Fibroblast of villous mesenchyme (primary cell): ENCODE measurements around a stretch of chr9.

DNA sequence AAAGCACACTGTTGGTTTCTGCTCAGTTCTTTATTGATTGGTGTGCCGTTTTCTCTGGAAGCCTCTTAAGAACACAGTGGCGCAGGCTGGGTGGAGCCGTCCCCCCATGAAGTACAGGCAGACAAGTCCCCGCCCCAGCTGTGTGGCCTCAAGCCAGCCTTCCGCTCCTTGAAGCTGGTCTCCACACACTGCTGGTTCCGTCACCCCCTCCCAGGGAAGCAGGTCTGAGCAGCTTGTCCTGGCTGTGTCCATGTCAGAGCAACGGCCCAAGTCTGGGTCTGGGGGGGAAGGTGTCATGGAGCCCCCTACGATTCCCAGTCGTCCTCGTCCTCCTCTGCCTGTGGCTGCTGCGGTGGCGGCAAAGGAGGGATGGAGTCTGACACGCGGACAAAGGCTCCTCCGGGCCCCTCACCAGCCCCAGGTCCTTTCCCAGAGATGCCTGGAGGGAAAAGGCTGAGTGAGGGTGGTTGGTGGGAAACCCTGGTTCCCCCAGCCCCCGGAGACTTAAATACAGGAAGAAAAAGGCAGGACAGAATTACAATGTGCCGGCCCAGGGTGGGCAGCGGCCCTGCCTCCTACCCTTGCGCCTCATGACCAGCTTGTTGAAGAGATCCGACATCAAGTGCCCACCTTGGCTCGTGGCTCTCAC, 14.6 kb downstream of the WASHC1 start:
- CAGE, long polyA plus RNA = no peak

DNA sequence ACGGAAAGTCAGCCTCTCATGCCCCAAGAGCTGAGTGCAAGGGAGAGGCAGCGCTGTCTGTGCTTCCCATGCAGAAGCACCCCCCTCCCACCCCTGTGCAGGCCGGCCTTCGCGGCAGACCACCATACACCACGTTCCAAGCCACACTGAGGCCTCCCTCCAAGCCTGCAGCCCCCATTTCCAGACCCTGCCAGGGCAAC, 7.6 kb downstream of the WASHC1 start:
- CAGE, long polyA plus RNA = no peak

GRCh38 chr9:126754-127272, 8.6 kb upstream of the FOXD4 start:
- CAGE, long polyA plus RNA = no peak

GRCh38 chr9:178215-178476, 710 bp downstream of the ZNG1A start:
- CAGE, long polyA plus RNA = no peak

DNA sequence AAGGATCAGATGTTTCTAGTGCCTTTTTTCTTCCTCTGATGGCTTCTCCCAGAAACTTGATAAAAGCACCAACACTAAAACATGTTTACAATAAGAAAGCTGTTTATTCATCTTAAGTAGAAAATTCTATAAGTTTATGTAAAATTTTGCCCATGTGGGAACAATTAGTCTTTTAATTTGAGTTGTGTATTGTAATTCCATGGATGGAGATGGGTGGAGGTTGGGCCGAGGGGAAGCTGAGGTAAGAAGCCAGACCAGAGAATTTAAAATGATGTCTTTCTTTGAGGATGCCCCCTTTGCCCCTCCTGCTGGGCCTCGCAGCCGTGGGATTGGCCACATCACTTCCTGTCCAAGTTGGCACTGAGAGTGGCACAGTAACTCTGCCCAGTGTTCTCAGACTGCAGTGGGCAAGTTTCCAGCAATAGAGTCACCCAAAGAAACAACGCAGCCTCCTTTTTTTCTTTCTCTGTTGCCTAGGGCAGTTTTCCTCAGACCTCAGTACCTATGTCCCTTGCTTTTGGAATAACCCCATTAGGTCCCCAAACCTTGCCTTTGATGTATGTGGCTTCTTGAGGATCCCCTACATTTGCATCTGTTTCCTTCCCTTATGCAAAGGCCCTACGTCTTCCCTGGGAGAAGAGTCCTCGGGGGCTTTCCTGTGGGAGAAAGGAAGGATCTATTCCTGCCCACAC, 30.4 kb downstream of the KANK1 start:
- CAGE, long polyA plus RNA = no peak

DNA sequence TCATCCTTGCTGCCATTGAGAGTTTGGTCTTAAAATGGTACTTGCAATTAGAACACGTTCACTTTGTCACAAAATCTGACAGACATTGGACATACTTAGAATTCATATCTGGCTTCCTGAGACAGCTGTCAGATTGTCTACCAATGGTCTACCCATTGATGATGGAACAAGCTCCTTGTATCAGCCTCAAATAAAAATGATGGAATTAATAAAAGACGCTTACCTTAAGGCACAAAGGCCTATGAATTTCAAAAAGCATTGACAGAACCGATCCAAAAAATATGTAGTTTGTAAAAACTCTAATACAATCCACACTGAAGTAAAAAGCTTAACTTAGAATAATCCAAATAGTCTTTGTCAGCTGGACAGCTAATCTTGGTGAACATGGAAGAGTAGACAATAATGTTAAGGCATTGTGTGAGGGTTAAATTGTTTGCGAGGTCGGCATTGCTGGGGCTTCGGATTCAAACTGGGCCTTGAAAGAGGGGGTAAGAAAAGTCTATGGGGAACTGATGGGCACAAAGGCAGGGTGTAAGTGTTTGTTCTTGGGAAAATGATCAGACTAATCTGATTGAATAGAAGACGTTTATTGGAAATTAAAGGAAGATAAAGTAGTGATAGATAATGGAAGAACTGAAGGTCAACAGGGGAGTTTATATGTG, 80.9 kb downstream of the KANK1 start:
- CAGE, long polyA plus RNA = no peak

GRCh38 chr9:673945-674451, 167.5 kb upstream of the DMRT1 start:
- CAGE, long polyA plus RNA = no peak

- CAGE, long polyA plus RNA = no peak
Measured at GRCh38 chr9:684042-684965, 157.2 kb upstream of the DMRT1 start.

GRCh38 chr9:1047824-1048457, 2.2 kb upstream of the DMRT2 start:
- CAGE, long polyA plus RNA = no peak

DNA sequence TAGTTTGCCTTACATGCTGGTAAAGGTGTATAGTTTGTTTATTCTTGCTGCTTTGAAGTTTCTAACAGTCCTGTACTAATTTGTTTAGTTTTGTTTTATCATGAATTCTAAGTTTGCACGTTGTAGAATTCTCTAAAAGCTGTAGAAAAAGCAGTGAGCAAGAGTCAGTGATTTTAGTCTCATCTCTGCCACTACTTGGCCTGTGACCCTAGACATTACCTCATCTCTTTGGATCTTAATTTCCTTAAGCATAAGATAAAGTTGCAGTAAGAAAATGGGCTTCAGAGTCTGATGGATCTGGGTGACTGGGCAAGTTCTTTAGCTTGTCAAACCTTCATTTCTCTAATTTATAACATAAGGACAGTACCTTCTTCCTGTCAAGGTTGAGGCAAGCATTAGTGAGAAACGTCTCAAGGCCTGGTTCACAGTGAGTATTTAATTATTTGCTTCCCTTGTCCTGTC, 247.9 kb downstream of the DMRT2 start:
- CAGE, long polyA plus RNA = no peak

DNA sequence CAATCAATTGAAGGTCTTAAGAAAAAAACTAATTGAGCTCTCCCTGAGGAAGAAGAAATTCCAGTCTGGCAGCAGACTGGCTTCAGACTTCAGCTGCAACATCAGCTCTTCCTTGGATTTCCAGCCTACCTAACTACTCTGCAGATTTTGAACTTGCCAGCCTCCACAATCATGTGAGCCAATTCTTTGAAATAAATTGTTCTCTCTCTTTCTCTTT, 420.3 kb downstream of the DMRT2 start:
- CAGE, long polyA plus RNA = no peak

DNA sequence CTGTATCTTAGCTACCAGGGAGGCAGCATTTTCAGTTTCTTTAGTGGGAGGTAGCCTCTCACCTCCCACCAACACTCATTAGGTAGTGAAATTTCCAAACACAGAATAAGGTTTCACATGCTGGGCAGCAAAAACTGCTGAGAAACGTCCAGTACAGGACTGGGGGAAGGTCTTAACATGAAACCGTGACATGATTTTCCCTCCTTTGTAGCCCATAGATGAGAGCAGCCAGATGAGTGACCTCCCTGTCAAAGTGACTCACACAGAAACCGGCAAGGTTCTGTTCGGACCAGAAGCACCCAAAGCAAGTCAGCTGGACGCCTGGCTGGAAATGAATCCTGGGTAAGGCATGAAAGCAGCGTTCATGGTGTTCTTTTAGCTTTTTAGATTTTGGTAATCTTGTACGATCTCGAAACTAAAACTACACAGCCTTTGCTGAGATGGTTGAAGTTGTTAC, 57.9 kb downstream of the SMARCA2 start:
- CAGE, long polyA plus RNA = no peak

- CAGE, long polyA plus RNA = no peak
Measured at GRCh38 chr9:2157781-2158804, 142.9 kb downstream of the SMARCA2 start.

- CAGE, long polyA plus RNA = no peak
Measured at GRCh38 chr9:2191148-2191892, 176.2 kb downstream of the SMARCA2 start.

- CAGE, long polyA plus RNA = no peak
Measured at GRCh38 chr9:2241052-2241508, 225.9 kb downstream of the SMARCA2 start.

DNA sequence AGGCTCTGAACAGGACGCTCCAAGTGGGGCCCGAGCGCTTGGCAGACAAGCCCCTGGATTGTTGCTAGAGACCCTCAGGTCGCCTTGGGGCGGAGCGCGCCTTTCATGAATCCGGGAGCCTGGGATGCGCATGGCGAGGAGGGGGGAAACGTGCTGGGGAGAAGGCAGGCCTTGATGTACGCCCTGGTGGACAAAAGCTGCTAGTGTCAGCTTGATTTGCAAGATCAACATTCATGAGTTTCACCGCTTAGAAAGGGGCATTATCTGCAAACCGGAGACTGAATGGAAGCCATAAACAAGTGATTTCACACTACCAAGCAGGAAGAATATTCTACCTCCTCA, 226.3 kb downstream of the SMARCA2 start:
- CAGE, long polyA plus RNA = no peak

- CAGE, long polyA plus RNA = no peak
Measured at GRCh38 chr9:2267130-2267790, 252.1 kb downstream of the SMARCA2 start.

- CAGE, long polyA plus RNA = no peak
Measured at GRCh38 chr9:2469656-2470460, 151.7 kb upstream of the VLDLR start.

GRCh38 chr9:3980814-3981291, 319.0 kb downstream of the GLIS3 start:
- CAGE, long polyA plus RNA = no peak

DNA sequence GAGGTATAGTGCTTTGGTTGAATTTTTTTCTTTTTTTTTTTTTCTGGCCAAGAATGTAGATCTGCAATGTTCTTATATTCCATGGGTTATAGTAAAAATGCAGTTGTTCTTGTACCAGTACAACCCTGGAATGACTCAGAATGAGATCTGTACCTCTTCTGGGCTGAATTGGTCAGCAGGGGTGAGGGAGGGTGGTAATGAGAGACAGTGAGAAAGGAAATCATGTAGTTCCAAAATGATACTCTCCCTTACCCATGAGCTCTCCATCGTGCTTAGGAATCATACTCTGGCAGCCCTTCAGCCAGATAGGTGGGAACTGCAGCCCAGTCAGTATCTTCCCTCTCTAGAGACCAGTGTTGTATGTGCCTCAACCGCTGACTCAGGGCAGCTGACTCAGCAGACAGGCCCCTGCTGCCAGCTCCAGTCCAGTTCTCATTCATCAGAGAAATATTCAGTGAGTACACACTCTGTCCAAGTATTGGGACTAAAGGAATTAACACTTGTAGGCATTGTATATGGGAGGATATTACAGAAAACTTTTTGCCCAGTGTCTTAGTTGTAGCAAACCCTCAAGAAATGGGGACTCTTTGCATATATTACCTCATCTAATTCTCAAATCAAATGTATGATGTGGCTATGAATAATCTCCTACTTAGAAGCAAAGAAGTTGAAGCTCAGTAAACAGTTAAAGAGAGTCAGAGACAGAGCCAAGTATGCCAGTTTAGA, 2.3 kb upstream of the GLIS3 start:
- CAGE, long polyA plus RNA = no peak